Cardiac septum (tissue), 1 donor: ENCODE data around the genes H2AC25 and CCSAP.

GRCh38 chr1:228456970-228458237, at the start of gene H2AC25:
Gene H2AC25 (minus strand): TSS chr1:228457873.
- PRO-cap, result bidirectional peak, plus-strand start at chr1:228457468, minus-strand start at chr1:228457293; bidirectional peak, plus-strand start at chr1:228458103, minus-strand start at chr1:228457868

DNA sequence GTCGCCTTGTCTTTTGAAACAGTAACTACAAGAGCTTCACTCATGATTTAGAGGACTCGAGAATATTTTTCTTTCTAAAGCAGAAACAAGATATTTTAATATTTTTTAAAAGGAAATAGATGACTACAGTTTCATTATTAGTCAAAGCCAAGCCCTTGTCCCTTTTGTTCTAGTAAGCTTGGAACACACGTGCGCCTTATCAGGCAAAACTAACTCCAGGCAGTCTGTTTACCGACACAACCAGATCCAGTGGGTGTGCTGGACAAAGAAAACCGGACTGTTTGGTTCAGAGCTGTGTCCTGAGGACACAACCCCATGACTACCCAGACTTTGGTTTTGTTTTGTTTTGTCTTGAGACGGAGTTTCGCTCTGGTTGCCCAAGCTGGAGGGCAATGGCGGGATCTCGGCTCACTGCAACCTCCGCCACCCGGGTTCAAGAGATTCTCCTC, 13.9 kb upstream of the RHOU start:
- PRO-cap, result no peak

- PRO-cap, result no peak
Measured at GRCh38 chr1:228836341-228836824, 101.1 kb downstream of the RHOU start.

- PRO-cap, result no peak
Measured at GRCh38 chr1:228842000-228842712, 106.9 kb downstream of the RHOU start.

DNA sequence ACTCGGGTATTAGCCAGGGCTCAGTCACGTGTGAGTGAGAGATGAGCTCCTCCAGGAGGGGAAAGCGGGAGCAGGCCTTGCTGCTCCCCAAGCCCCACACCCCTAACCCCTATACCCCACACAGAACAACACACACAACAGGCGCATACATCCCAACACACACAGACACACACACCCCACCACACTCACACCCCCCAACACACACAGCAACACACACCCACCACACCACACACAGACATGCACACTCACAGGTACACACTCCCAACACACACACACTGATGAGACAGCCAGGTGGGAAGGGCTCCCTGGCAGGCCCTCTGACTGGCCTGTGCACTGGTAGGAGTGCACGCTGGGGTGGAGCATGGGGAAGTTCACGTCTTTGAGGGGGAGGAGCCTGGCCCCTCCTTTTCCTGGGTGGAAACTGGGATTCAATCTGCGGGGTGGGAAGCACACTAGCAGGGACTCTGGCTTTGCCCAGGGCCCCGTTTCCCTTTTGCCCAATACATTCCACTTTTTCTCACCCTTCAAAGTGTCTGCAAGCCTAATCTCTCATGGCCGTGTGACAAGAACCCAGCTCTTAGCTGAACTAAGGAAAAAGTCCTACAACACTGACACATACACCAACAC, 116.8 kb downstream of the RHOU start:
- PRO-cap, result unidirectional peak, plus-strand start at position 431 of the sequence

GRCh38 chr1:228933753-228934280, 198.5 kb downstream of the RHOU start:
- PRO-cap, result no peak

DNA sequence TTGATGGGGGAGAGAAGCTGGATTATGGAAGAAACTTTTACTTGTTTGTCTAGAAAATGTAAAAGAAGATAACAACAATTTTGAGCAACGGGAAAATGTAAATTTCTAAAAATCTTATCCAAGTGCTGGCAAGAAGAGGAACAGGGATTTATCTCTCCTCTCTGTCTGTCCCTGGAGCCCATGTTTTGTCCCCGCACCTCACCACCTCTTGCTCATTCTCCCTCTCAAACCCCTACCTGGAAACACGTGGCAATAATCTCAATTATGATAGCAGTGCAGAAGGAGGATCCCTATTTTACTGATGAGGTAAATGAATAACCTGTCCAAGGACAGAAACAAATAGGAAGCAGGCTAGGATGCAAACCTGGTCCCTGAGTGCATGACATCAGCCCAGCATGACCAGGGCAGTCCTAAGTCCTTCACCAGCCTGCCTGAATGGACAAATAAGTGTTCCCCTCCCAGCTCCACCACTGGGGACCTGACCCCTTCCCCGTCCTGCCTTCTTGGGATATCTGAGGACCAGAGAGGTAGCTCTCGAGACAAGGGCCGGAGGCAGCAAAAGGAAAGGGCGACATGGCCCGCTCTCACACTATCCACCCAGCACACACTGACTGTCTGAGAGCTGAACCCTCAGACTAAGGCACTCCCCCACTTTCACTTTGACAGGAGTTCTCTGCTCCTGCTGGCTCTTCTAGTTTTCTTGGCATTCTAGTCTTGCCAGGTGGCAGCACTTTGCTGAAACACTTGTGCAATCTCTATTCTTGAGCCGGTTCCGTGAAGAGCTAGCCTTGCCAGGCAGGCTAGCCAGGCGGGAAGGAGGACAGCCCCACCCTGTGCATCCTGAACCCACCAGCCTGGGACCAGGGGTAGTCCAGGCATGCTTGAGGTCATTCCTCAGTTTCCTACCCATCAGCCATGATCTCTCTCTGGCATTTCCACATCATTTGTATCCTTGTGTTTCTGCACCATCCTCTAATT, 251.3 kb upstream of the RAB4A start:
- PRO-cap, result no peak

DNA sequence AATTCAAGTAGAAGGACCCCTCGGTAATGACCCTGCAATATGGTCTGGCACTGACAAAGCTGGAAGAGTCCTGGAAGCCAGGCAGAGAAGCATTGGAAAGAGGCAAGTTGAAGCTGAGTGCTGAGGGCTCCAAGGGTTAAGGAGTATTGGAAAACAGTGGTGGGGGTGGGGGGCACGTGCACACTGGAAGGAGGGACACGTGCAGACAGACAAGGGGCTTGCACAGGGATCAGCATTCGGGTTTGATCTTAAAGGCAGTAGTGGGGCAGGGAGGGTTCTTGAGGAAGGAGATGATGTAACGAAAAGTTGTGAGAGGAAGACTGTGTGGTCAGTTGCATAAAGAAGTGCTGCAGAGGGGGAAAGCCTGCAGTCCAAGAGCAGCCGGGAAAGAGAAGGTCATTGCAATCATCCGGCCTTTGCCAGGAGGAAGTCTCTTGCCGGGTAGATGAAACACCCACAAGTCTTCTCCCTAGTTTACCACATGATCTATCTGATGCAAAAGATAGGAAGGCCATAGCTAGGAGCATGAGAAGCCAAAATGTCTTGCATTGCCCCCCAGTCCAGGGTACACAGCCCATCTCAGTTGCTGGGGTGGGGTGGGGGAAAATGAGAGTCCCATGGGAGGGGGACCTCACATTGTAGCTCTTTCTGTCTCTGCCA, 202.6 kb upstream of the RAB4A start:
- PRO-cap, result unidirectional peak, plus-strand start at position 367 of the sequence

- PRO-cap, result no peak
Measured at GRCh38 chr1:229116130-229116613, 154.7 kb upstream of the RAB4A start.

- PRO-cap, result no peak
Measured at GRCh38 chr1:229147220-229147555, 123.7 kb upstream of the RAB4A start.

DNA sequence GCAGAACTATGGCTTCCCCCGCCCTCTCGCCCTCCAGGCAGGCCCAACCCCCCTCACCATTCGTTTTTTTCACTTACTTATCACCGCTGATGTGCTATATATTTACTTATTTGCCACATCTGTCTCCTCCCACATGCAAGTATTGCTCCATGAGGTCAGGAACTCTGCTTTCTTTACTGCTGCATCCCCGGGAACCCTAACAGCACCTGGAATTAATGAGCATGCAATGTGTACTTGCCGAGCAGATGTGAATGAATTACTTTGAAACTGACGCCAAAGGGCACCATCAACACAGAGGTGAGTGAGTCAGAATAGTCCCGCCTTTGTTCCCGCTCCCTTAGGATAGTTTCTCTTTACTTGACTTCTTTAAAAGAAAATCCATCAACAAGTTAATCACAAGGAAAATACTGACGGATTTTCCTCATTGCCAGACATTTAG, 17.7 kb upstream of the RAB4A start:
- PRO-cap, result no peak

DNA sequence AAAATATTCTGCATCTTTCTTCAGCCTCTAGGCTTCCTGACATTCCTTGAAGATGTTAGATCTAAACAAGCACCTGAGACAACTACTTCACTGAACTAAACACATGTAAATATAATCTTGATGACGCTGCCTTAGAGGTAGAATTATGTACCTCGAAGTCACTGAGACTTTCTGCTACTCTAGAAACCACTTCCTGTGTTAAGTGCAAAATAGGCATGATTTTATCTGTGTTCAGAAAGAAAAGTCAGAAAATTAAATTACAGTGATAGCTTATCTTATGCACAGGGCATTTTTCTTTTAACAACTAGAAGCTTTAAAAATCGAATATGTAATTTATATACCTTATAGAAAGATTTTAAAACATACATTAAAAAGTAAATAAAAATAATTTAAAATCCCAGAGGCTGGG, 17.3 kb upstream of the RAB4A start:
- PRO-cap, result no peak

- PRO-cap, result no peak
Measured at GRCh38 chr1:229341320-229341781, 1.5 kb downstream of the CCSAP start.

DNA sequence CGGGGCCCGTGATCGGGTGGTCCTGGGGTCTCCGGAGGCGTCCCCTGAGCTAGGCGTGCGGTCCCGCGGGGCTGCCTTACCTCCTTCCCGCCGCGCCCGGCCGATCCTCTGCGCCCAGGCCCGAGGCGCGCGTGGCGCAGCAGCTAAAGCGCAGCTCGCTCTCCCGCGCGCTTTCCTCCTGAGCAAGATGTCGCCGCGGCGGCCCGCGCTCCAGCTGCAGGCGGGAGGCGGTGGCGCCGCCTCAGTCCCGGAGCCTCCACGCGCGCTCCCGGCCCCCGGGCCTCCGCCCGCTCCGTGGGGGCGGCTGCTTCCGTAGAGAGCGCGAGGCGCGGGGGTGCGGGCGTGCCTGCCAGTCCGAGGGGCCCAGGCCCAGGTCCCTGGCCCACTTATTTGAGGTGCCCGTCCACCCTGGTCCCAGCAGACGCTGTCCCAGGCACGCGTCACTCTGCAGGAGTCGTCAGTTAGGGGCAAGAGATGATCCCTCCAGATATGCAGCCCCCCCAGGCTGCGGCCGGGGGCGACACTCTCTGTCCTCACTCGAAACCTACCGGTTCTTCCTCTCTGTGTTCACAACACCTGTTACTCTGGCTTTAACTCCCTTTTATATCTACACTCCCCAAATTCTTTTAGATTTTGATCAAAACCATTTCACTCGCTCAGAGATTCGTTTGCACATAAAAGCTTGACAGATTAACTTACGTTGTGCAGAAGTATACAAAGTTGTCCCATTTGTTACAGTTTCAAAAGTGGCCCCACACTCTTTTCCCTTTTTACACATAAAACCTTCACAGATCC, at the start of gene CCSAP:
Gene CCSAP, minus strand, starts transcription at position 216 of the 795 bp plus-strand sequence.
- PRO-cap, result unidirectional peak, minus-strand start at position 246 of the sequence

DNA sequence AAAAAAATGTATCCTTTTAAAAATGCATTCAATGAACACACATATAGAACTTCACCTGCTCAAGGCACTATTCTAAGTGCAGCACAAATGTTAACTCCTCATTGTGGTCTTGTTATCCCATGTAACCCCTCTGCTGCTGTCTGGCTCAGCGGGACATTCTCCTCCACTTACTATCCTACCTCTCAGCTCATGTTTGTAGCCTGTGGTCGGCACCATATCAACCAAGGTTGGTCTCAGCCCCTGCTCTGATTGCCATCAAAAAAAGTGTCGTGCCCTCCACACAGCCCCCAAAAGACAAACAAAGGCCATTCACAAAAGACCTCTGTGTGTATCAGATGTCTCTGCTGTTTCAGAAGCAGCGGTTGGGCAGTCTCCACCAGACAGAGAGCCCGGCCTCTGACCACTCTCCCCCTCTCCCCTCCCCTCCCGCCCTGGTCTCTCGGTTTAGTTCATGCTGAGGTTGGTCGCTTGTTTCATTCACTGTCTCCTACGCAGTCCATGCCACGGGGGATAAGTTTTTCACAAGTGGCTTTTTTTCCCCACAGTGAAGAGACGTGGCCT, 27.2 kb downstream of the ACTA1 start:
- PRO-cap, result unidirectional peak, plus-strand start at position 442 of the sequence

- PRO-cap, result no peak
Measured at GRCh38 chr1:229559521-229559944, 1.0 kb upstream of the ABCB10 start.

DNA sequence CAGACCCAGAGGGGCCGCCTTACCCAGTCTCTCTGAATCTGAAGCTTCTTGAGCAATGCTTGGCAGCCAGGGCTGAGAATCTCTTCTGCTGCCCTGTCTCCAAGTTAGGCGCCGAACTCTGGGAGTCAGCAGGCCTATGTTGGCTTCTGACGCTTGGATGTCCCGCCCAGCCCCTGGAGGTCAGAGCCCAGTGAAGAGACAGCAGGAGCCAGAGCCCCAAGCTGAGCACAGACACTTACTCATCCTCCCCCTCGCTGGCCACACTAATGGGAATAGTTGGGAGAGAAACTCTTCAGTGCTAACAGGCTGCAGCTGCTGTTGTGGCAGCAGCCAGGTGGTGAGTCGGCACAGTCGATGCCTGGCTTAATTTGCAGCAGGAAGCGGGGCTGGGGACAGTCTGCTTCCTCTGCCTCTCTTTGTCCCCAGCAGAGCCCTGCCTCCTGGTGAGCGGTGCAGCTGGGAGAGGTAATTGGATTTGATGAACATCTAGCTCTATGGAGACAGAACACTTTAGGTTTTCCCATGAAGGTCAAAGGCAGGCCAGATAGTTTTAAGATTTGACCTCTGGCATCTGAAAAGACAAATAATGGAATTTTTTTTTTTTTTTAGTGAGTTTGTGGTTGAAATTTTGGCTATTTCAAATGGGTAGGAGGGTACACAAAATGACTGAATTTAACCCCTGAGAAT, 68.3 kb downstream of the URB2 start:
- PRO-cap, result no peak

DNA sequence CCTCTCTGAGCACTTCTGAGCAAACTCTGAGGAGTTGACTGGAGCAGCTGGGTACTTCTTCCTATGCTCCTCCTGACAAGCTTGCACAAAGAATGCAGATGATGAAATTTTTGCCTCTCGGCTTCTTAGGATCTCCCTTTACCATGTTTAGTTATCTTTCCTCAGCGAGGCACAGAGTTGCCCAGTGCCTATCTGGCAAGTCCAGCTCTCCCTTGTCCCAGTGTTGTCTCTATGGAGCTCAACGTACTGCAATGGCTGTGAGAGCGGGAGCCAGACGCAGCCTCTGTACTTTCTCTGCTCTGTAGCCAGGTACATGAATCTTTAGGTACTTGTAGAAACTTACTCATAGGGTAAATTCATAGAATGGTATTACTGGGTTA, 79.7 kb downstream of the URB2 start:
- PRO-cap, result no peak

GRCh38 chr1:229753680-229754273, 127.7 kb downstream of the URB2 start:
- PRO-cap, result no peak

GRCh38 chr1:229863580-229864574, 203.2 kb upstream of the GALNT2 start:
- PRO-cap, result no peak